Liver (tissue), 9 donors: ENCODE measurements around the genes SEMA4A, SMG5 and MEF2D.

- PRO-cap, 5 experiments = no peak in any of the 5 experiments
- RAMPAGE, long total RNA, 2 experiments = no peak in any of the 2 experiments
- RRBS = no CpG with 5 or more reads among the region's 14 CpGs
Observed at GRCh38 chr1:155880901-155881682, 21.7 kb downstream of the SYT11 start.

- PRO-cap, 5 experiments = no peak in any of the 5 experiments
- RAMPAGE, long total RNA, 2 experiments = no peak in any of the 2 experiments
- RRBS = no CpG with 5 or more reads among the region's 15 CpGs
Observed at GRCh38 chr1:155911768-155912452, 761 bp upstream of the RIT1 start.

DNA sequence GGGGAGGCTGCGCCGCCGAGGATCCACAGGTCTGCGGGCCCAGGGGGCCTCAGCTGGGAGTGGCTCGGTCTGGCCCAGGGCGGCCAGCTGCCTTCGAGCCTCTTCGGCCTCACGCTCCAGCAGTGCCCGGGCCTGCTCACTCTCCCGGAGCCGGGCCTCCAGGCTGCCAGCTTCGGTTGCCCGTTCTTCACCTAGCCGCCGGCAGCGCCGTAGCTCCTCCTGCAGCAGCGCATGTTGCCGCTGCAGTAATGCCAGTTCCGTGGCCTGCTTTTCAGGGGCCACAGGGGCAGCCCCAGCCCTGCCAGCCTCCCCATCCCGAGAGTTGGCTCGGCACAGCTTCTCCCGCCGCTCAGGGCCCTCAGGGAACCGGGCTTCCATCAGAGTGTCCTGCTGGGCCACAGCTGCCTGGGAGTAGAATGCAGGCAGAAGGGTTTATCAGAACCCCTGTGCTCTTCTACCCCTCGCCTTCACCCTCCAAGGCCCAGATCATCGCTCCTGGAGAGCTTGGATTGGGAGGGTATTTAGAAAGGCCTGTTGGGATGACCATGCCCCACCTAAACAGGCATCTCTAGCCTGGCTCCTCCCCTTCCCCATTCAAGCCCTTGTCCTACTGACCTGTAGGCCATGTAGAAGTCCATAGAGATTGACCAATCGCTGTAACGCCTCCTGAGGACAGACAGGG is 9.6 kb downstream of the RXFP4 start:
- PRO-cap, 5 experiments = no peak in any of the 5 experiments
- RAMPAGE, long total RNA, 2 experiments = no peak in any of the 2 experiments
- RRBS = 97% methylated on average over 5 of the region's 30 CpGs

DNA sequence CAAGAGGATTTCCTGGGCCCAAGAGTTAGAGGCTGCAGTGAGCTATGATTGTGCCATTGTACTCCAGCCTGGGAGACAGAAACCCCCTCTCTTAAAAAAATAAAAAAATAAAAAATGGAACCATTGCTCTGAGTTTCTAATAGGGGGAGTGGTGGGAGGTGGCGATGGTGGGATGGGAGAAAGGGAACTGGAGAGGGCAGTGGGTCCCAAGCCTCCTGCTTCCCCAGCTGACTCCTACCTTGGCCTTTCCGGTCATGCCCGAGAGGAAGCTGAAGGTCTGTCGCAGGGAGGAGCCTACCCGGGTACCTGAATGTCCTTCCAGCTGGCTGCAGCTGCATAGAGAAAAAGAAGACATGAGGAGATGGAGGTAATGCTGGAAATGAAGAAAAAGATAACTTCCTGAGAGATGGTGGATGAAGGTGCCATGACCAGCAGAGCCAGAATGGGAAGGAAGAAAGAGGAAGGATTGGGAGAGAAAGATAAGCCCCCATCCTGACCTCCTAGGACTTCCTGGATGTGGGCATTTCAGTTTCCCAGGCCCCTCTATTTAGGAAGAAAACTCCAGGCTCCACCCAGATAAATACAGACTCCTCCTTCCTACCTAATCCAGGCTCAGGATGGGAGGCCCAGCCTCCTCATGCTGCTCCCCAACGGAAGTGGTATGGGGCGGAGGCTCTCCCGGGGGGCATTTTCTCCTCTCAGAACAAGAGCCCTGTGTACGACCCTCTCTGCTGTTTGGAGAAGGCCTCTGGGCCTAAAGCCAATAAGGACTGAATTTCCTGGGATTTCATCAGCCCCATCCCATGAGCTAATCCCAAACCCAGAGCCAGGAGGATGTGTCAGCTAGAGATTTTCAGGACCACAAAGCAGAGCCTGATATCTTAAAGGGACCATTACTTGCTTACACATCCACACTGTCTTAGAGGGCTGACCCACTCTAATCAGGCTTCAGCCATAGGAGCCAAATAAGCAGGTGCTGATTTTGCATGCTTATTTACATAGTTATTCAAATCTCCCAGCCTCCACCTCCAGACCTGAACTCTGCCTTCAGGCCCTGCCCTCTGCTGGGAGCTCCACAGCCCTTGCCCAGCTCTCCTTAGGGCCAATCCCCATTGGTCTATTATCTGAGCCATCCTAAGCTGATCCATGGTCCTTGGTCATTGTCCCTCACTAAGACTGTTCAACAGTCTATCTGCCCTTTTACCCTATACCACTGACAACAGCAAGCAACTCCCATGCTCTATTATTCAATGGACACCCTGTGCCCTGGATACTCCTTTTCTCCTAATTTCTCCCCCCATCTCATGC is 5.0 kb upstream of the ARHGEF2 start:
- PRO-cap, 5 experiments = no peak in any of the 5 experiments
- RAMPAGE, long total RNA, 2 experiments = no peak in any of the 2 experiments
- RRBS = 84% methylated on average over 4 of the region's 9 CpGs

- PRO-cap, 5 experiments = no peak in any of the 5 experiments
- RAMPAGE, long total RNA, 2 experiments = no peak in any of the 2 experiments
- RRBS = no CpG with 5 or more reads among the region's 3 CpGs
Observed at GRCh38 chr1:156002244-156002949, 18.4 kb downstream of the SSR2 start.

DNA sequence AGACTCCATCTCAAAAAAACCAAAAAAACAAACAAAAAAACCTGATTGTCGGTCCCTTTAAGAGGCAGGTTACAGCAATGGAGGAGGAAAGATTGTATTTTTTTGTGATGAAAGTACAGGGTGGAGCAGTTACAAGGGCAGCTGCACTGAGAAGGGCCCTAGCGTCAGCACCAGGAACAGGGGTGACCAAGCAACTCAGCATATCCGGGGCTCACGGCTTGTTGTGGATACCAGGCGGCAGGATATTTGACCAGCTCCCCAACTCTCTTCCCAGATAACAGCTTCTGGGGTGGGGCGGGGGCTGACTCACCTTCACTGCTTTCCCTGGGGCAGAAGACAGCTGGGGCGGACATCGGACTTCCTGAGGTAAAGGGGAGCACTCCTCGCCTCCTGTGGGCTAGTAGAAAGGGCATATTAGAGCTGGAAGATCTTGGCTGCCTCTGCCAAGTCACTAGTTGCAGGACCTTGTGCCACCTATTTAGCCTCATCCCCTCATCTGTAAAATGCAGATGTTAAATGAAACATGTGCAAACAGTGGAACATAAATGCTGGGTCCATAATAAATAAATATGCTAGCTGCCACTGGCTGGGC is 17.3 kb downstream of the SSR2 start:
- PRO-cap, 5 experiments = no peak in any of the 5 experiments
- RAMPAGE, long total RNA, 2 experiments = no peak in any of the 2 experiments
- RRBS = no CpG with 5 or more reads among the region's 9 CpGs

GRCh38 chr1:156080678-156081148 is 1.6 kb downstream of the MEX3A start:
- PRO-cap, 5 experiments = no peak in any of the 5 experiments
- RAMPAGE, long total RNA, 2 experiments = no peak in any of the 2 experiments
- RRBS = no CpG with 5 or more reads among the region's 7 CpGs

DNA sequence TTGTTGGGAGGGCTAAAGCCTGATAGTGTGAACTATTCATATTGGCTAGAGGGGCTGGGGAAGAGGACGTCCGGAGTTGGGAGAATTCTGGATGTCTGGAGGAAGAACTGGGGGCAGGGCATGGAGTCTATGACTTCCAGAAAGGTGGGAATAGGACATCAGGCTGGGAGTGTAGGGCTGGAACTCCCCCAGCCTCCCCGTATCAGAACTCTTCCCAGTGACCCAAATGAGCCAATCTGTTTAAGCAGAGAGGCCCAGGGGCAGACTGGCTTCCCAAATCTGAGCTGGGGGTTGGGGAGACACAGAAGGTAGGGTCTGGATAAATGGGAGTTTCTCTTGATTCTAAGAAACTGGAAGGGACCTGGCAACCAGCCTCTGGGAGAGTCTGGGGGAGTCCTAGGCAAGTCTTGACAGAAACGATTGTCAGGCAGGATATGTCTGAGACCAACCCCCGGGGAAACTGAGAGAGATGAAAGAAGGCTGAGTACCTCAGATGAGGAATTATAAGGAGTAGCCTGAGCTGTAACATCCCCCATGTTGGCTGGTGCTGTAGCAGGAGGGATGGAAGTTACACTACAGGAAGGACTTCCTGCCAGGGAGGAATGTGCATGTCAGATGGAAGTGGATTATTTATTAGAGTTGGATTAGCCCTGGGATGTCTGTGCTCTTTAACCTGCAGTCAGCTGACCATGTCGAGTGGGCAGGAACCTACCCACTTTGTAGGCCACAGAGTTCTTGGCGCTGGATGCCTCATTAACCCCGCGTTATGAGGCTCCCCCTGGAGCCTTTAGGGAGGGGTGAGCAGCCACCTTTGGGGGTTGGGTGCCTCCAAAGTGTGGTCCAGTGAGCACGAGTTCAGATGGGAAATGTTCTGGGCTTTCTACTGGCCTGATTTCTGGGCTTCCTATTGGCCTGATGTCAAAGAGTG is 942 bp upstream of the SEMA4A start:
- PRO-cap, 5 experiments = no peak in any of the 5 experiments
- RAMPAGE, long total RNA, 2 experiments = no peak in any of the 2 experiments
- RRBS = no CpG with 5 or more reads among the region's 10 CpGs

GRCh38 chr1:156153206-156153997 is at the start of gene SEMA4A:
Gene SEMA4A, plus strand, starts transcription at chr1:156153585.
- PRO-cap, 5 experiments = no peak in any of the 5 experiments
- RAMPAGE, long total RNA, 2 experiments = no peak in any of the 2 experiments
- RRBS = no CpG with 5 or more reads among the region's 13 CpGs

- PRO-cap, 5 experiments = no peak in any of the 5 experiments
- RAMPAGE, long total RNA, 2 experiments = no peak in any of the 2 experiments
- RRBS = no CpG with 5 or more reads among the region's 7 CpGs
Observed at GRCh38 chr1:156246922-156247297, 946 bp downstream of the PAQR6 start.

- PRO-cap, 5 experiments = peak in 5 of 5 experiments; most common plus-strand start chr1:156282935 (in 3); most common minus-strand start chr1:156282911 (in 4)
- RAMPAGE, long total RNA, 2 experiments = no peak in any of the 2 experiments
- RRBS = 2% methylated on average over 14 of the region's 62 CpGs
Observed at GRCh38 chr1:156282075-156283241, at the start of gene SMG5. Gene SMG5, minus strand, starts transcription at chr1:156282825.

- PRO-cap, 5 experiments = no peak in any of the 5 experiments
- RAMPAGE, long total RNA, 2 experiments = no peak in any of the 2 experiments
- RRBS = 12% methylated on average over 7 of the region's 32 CpGs
Observed at GRCh38 chr1:156420268-156420676, 51.3 kb downstream of the RHBG start.

DNA sequence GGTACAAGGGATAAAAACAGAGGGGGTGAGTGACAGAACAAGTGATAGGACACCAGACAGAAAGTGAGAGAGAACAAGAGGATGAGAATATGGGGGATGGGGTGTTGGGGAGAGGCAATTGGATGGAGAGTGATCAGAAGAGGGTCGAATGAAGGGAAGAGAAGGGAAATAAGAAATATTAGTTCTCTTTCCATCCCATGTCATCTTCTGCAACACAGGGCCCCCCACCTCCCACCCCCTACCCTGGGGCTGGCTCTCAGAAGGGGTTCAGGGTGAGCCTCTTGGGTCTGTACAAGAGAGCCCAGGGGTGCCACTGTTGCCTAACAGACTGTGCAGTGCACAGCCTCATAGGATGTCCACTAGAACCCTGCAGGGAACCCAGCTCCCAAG is 32.3 kb downstream of the MEF2D start:
- PRO-cap, 5 experiments = no peak in any of the 5 experiments
- RAMPAGE, long total RNA, 2 experiments = no peak in any of the 2 experiments
- RRBS = no CpG with 5 or more reads among the region's 1 CpG

DNA sequence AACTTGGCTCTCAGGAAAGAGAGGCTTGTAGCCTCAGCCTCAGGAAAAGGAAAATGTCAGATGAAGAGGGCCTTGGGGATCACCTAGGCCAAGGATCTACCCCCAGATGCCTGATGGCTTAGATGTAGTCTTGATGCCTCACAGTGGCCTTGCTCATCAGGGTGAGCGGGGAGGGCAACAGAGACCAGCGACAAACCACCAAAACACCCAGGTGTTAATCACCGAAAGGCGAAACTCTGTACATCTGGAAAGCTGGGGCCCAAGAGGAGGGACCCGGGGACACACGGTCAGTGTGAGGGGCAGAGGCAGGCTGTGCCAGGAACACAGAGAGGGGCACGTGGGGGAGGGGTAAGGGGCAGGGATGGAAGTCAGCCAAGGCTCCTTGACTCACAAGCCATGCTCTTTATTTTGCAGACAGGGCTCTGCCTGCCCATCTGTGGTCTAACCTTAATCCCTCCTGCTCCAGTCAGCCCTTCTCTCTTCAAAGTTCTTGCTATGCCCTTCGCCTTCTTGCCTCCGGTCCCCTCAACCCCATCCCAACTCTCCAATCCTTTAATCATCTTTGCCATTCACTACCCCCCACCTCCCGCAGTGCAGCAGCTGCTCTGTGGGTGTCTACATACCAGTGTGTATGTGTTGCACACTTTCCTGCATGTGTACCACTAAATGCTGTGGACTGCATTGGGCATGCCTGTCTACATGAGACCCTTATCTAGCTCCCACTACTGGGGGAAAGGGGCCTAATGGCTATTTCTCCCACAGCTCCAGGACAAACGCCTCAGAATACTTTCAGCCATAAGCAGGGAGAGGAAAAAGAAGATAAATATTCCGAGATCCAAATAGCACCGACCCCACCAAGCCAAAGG is 4.2 kb downstream of the MEF2D start:
- PRO-cap, 5 experiments = no peak in any of the 5 experiments
- RAMPAGE, long total RNA, 2 experiments = no peak in any of the 2 experiments
- RRBS = no CpG with 5 or more reads among the region's 13 CpGs

GRCh38 chr1:156500228-156500855 is at the start of gene MEF2D:
Gene MEF2D, minus strand, starts transcription at chr1:156500775.
- PRO-cap, 5 experiments = peak in 5 of 5 experiments; most common minus-strand start chr1:156500740 (in 4)
- RAMPAGE, long total RNA, 2 experiments = no peak in any of the 2 experiments
- RRBS = 2% methylated on average over 31 of the region's 49 CpGs

GRCh38 chr1:156615199-156615593 is 4.0 kb upstream of the HAPLN2 start:
- PRO-cap, 5 experiments = no peak in any of the 5 experiments
- RAMPAGE, long total RNA, 2 experiments = no peak in any of the 2 experiments
- RRBS = no CpG with 5 or more reads among the region's 3 CpGs

DNA sequence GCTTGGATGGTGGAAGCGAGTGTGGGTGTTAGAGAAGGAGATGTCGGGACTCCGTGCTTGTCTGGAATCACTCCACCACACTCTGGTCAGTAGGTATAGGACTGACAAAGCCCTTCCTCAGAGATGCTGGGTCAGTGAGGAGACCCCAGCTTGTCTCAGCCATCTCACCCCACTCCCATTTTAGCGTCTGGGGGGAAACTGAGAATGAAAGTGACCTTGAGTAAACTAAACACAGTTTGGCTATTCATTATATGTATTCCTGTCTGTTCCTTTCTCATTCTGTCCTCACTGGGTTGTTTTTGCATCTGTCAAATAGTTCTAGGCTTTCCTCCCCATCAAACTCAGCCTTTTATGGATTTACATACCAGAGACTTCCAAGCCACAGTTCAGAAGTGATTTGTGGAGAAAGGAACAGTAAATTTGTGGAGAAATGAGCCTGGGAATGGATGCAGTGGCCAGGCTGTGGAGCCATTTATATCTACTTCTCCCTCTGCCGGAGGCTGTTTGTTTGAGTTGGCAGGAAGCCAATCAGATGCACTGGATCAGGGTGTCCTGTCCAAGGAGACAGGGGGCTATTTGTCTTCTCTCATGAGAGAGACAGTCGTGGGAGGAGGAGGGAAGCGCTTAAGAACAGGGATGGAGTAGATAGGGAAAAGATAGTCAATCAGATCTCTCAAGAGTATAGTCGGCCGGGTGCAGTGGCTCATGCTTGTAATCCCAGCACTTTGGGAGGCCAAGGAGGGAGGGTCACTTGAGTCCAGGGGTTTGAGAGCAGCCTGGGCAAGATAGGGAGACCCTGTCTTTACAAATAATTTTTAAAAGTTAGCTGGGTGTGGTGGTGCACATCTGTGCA is 2.9 kb upstream of the HAPLN2 start:
- PRO-cap, 5 experiments = no peak in any of the 5 experiments
- RAMPAGE, long total RNA, 2 experiments = no peak in any of the 2 experiments
- RRBS = no CpG with 5 or more reads among the region's 9 CpGs

- PRO-cap, 5 experiments = no peak in any of the 5 experiments
- RAMPAGE, long total RNA, 2 experiments = no peak in any of the 2 experiments
- RRBS = no CpG with 5 or more reads among the region's 3 CpGs
Observed at GRCh38 chr1:156638820-156639237, 3.1 kb upstream of the BCAN start.

DNA sequence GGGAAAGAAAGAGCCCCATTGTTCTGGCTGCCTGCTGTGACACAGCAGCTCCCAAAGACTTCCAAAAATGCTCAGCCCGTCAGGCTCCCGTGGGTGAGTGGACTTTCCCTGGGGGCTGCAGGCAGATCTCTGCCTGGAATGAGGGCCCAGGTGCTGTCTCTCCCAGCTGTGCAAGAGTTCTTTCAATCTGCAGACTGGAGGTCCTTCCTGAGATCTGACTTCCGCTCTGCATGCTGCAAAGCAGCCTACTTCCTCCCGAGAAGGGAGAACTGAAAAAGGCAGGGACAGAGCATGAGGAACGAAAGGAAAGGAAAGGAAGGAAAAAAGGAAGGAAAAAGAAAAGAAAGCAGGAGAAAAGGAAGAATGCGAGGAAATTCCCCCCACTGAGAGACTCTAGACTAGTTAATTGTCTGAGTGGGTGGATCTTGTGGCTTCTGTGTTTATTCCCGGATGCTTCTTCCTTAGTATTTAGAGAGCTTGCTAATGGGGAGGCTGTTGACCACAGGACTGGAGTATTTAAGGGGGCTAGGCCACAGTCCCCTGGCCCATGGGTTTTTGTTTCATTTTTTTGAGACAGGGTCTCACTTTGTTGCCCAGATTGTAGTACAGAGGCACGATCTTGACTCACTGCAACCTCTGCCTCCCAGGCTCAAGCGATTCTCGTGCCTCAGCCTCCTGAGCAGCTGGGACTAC is 15.0 kb downstream of the NES start:
- PRO-cap, 5 experiments = no peak in any of the 5 experiments
- RAMPAGE, long total RNA, 2 experiments = no peak in any of the 2 experiments
- RRBS = no CpG with 5 or more reads among the region's 10 CpGs

DNA sequence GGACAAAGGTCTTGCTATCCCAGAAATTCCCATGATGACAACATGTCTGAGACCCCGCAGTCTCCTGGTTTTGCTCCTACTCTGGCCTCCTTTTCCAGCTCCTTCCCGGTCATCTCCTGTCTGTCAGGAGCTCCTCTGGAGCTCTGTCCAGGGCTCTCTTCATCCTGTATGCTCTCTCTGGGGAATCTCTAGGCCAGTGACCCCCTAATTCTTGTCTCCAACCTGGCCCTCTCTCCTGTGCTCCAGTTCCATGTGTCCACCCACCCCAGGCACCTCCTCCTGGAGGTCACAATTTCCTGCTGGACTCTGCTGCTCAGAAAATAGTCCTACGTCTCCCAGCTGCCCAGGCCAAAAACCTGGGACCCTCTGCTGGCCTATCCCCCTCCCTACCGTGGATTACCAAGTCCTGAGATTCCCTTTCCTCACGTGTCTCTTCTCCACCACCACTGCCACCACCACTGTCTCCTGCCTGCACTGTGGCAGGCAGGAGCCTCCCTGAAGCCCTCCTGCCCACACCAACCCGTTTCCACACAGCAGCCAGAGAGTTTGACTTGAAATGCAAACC is 11.7 kb downstream of the NES start:
- PRO-cap, 5 experiments = no peak in any of the 5 experiments
- RAMPAGE, long total RNA, 2 experiments = no peak in any of the 2 experiments
- RRBS = no CpG with 5 or more reads among the region's 6 CpGs